Type B pancreatic cell (in vitro differentiated cells): ENCODE measurements around the gene TOMM20.

DNA sequence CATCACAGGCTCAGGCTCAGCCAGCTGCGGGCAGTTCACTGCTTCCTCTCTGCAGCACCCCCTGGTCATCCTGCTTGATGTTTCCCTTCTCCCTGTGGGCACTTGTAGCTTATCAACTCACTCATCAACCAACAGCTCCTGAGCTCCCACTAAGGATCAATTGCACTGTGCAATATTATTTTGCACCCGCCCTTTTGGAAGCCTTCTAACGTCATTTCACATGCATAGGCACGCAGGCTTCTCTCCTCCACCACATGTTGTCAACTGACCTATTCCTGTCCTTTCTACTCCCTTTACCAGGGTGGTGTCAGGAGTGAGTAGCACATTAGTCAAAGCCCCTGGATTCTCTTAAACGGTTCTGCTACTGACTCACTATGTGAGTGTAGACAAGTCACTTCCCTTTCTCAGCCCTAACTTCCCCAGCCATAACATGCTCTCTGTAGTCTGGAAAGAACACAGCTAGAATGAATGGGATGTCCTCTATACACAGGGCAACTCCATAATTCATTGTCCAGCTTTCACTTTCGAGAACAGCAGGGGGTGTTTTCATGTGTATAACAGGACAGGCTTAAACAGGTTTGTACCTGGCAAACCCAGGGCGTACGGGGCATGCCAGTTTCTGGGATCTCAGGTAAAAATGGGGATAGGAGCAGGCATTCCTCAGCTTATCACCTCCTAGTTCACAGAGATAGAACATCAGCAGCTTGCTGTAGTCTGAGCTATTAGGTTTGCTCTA lies 47.2 kb upstream of the IRF2BP2 start:
- PRO-cap, result no peak

DNA sequence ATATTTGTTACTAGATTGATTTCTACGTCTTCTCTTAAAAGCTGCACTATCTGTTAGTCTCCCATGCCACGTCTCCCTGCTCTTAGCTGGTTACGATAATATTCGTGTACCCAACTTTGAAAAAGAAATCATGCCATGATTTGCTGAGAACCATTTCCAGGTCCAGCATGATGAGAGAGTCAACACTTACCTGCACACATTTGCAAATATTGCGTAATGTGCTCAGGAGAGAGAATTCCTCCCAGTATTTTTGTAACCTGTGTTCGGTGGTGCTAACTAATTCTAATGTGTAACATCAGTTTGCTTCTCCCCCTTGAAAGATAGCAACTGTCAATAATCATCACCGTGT lies 60.9 kb upstream of the IRF2BP2 start:
- PRO-cap, result no peak

DNA sequence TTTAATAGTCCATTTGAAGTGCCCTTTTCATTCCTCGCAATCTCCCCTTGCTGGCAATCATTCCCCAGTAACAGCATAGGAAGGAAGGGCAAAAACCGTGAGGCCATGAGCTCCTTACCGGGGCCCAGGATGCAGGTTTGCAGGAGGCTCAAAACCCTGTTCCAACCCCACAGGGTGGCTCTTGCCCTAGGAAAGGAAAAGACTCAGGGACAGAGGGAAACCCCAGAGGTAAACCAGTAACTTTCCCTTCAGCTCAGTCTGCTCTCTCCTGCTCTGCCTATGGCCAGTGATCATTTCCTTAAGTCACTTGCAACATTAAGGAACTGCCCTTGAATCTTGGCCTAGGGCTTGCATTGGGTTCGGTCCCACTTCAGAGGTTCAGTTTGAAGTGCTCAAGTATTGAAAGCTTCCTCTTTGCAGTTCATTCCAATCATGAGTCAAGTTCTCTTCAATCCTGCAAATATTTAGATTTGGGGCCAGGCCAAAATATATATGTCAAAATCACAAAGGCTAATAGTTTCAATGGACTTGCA lies 97.6 kb upstream of the IRF2BP2 start:
- PRO-cap, result no peak

- PRO-cap, result no peak
These were observed 150.4 kb upstream of the IRF2BP2 start for GRCh38 chr1:234760351-234760730.

DNA sequence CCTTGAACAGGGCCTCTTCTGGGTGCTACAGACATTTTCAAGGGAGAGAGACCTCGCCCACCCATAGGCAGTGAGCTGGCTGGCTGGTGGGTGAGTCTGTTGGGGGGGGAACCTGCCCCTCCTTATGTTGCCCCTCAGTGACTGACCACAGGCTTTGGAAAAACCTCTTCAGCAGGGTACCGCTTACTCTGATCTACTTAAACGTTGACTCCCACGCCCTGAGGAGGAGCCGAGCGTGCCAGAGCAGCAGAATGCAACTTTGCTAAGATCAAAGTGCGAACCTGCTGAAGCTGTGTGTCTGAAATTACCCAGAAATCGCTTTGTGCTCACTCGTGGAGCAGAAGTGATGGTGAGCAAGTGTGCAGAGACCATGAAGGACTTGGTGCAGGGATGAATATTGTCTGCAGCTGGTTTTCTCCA lies 158.7 kb upstream of the IRF2BP2 start:
- PRO-cap, result no peak

DNA sequence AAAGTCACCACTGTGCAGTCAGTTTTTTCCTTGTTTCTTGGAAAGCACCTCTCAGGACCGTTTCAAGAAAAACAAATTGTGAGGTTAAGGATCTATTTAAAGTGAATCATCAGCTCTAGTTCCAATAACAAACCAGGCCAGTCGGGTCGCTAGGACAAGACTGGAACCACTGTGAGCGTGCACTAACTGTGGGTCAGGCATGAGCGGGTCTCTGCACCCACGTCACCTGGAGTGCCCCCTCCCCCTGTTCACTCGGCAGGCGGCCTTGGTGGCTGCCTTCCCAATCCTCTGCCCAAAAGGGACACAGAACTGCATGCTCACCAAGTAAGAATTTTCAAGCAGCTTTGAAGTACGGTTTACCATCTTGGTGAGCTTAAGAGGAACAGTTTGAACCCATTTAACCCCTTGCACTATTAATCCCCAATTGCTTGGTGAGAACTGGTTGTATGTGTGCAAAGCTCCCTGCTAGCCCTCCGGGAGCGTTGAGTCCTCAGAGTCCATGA lies 199.6 kb upstream of the IRF2BP2 start:
- PRO-cap, result no peak

DNA sequence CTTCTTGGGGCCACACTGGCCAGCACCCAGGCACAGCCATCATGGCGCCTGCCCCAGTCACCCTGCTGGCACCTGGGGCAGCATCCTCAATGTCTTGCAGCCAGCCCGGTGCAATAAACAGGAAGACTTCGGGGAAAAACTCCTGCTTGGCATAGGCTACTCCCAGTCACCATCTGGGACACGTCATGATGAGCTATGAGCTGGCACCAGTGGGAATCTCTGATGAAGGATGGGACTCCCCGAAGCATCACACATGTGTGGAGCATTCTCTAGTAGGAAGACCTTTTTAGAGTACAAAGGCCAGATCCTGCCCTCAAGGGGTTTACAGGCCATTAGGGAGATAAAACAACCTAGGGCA lies 208.0 kb upstream of the IRF2BP2 start:
- PRO-cap, result no peak

DNA sequence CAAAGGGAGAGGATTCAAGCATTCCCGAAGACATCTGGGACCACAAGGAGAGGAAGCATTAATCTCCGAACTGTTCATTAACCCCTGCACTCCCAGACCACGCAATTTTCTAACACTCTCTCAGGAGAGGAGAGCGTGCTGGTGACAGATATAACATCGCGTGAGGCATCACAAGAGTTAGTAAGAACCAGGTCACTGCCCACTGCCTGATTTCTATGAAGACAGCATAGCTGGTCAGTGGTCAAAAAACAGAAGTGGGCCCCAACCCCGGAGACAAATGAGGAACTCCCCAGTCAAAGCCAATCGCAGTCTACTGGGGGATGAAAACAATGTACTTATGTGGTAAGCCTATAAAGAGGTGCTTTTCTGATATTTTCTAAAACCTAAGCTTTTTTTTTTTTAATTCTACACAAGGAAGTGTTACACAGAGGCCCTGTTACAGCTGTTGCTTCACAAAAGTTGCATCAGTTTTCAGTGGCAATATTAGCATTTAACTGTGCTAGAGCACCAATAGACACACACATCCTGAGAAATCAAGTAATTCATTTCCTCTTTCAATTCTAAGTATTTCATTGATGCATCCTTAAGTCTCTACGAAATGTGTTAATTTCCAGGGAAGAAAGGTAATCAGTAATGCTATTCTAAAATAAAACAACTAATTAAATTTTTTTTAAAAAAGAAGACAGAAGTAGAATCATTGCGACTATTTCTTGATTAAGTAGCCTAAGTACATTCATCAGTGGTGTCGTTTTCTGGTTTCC lies 231.9 kb upstream of the IRF2BP2 start:
- PRO-cap, result no peak

- PRO-cap, result no peak
These were observed 232.7 kb upstream of the IRF2BP2 start for GRCh38 chr1:234842427-234843399.

GRCh38 chr1:234897559-234898093 lies 231.0 kb downstream of the TOMM20 start:
- PRO-cap, result no peak

DNA sequence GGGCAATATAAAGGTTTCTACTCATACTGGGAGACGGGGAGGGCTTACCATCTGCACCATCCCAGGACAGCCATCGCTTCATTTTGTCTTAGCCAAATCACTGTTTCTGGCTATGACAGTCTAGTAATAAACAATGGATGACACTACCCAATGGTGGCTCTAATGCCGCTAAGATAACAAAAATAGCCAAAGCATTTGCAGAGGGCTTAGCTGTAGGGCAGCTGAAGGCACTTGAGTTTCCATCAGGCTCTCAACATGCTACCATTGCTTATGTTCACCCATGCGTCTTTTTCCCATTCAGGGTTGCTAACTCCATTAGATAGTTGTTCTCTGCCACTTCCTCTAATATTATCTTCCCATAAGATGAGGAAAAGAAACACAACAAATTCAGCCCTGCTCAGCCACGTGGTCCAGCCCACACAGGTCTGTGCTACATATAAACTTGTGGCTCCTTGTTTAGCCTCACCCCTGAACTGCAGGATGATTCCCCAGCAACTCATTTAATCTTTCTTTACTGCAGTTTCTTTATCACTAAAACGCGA lies 159.6 kb downstream of the TOMM20 start:
- PRO-cap, result no peak

- PRO-cap, result no peak
These were observed 150.0 kb downstream of the TOMM20 start for GRCh38 chr1:234978409-234979272.

DNA sequence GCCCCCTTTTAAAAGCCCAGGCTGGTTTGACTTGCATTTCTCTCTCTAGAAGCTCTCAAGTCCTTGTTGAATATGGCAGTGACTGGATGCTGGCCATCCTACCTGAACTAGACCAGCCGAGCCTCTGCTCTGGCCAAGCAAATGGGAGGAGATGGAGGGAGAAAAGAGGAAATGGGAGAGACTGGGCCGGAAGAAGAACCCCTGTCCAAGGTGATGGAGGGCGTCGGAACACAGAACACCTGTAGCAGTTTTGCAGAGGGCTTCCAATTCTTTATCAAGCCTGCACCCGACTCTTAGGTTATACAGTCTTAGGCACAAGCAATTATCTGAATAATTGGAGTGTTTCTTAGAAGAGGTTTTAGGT lies 148.7 kb downstream of the TOMM20 start:
- PRO-cap, result no peak

GRCh38 chr1:235006849-235007332 lies 121.7 kb downstream of the TOMM20 start:
- PRO-cap, result no peak

DNA sequence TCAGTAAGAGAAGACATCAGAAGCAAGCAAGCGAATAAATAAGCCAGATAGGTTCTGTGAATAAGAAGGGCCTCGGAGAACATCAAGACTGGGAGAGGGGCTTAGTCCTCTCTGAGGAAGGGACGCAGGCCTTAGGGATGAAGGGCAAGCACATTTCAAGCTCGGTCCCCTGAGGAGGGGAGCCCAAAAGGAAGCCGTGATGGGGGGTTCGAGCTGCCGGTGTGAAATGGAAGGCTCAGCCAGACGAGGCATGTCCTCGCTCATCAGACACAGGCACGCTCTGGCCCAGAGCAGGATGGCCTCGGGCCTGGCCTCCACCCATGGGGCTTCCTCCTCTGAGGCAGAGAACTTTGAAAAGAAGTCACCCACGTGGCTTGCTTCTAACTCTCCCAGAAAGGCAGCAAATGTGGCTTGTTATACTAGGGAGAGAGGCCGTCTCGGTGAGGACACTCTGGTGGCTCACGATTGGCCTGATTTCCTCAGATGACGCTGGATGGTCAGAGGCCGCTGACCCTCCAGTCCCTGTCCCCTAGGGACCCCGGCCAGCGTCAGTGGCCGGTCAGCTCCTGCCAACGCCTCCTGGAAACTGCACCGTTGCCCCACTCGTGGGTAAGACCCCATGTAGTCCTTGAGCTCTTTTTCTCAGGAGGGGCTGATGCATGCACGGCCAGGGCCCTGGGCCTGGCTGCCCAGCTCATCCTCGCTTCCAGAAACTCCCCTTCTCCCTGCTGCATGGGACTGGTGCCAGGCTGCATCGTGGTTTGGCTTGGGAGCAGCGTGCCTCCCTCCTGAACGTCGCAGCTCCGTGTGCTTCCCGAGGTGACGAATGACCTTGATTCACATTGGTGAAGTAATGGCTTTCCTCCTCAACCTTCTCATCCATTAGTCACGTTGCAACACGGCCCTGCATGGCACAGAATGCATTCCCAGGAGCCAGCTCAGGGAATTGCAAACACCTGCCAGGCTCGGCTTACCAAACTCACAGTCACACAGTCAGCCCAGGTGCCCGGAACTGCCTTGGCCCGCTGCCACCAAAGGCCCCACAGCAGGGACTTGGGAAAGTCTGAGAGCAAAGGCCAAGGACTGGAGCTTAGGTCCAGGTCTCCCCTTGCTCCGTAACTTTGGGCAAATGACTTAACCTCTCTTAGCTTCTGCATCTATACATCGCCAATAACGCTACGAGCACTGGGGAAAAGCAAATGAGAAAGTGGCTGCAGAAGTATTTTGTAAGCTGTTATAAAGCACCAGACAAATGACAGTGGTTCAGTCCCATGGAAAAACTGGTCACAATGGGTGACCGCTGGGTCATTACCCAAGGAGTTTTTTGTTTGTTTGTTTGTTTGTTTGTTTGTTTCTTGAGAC lies 58.7 kb downstream of the TOMM20 start:
- PRO-cap, result no peak

- PRO-cap, result bidirectional peak, plus-strand start at chr1:235128080, minus-strand start at chr1:235127792
These were observed 806 bp downstream of the TOMM20 start for GRCh38 chr1:235127653-235128409.

DNA sequence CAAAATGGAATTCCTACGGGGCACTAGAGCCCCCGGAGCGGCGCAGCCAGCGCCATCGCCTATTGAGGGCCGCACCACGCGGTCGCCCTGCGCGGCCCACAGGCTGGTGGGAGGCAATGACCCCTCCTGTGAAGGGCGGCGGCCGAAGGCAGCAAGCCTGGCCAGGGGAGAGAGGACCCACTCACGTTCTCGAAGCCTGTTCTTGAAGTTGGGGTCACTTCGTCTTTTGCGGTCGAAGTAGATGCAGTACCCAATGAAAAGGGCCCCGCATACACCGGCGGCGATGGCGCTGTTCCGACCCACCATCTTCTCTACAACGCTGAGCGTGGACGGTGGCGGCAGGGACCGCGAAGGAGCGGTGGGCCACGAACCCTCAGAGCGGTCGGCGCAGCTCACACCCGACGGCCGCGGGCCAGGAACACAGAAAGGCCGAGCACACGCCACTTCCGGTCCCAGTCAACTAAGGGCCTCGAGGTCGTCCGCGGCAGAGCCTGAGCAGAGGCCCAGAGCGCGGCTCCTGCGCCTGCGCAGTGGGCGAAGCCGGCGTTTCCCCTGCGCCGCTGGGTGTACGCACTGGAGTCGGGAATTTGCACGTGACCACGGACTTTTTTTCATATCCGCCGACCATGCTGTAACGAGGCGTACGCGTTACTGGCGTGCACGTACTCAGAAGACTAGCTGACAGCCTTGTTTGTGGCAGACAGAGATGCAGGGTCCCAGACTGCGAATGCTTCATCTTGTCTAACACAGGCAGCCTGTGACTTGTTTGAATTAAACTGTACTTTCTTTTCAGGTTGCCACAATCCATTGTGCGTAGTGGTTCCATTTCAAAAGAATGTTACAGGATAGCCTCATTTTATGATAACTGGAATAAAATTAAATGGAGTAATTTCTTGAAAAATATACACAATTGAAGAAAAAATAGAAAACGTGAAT lies at the start of gene TOMM20:
TOMM20 (minus strand) TSS at position 428 of the 936 bp plus-strand sequence.
- PRO-cap, result bidirectional peak, plus-strand start at position 669 of the sequence, minus-strand start at position 428 of the sequence

GRCh38 chr1:235270455-235271057 lies 57.4 kb downstream of the ARID4B start:
- PRO-cap, result no peak

DNA sequence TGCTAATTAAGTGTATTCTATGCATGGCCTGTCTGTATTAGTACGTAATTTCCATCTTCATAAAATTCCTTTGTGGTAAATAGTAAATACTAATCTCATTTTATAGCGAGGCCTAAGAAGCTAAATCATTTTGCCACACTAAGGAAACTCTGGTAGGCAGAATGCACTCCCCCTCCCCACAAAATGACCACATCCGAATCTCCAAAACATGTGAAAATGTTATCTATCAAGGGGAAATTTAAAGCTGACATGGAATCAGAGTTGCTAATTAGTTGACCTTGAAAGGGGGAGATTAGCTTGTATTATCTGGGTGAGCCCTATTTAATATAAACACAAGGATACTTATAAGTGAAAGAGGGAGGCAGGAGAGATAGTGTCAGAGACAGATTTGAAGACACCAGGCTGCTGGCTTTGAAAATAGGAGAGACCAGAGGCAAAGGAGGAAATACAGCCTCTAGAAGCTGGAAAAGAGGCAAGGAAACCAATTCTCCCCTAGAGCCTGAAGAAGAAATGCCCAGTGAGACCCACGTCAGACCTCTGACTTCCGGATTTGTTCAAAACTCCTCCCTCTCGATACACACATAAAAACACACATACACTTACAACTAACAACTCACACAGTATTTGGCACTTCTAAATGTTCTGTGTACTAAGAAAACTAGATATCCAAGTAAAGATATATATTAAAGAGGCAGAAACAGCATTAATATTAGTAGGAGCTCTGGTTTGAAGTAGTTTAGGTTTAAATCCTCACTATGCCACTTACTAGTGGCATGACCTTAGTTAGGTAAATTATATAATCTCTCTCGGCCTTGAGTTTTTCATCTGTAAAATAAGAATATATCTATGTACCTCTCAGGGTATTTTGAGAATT lies 23.0 kb downstream of the ARID4B start:
- PRO-cap, result no peak

GRCh38 chr1:235502981-235503251 lies 1.3 kb downstream of the B3GALNT2 start:
- PRO-cap, result no peak